AG04449 (cell line): ENCODE results near the gene SENP6.

DNA sequence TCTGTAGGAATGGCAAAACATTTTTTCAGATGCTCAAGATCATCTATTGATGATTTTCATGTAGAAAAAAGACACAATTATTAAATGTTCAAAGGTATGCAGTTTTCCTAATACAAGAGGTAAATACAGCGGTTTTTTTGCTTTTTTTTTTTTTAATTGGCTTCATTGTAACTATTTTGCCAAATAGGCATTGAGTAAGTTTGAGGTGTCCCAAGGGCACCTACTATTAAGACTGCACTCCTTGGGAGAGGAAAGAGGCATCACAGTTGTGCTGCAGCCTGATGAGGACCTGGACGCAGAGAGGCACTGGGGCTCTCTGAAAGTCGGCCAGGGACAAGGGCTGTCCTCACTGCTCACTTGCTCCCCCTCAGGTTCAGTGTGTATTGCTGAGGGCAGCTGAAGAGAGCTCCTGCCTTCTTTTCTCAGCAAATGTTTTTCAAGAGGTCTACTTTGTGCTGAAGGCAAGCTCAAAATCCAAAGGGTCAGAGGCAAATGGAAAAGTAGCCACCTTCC is 331.7 kb downstream of the RIMS1 start:
- RRBS: no CpG with 5 or more reads among the region's 3 CpGs

GRCh38 chr6:72638833-72639574 is 17.1 kb downstream of the KCNQ5 start:
- RRBS: no CpG with 5 or more reads among the region's 3 CpGs

DNA sequence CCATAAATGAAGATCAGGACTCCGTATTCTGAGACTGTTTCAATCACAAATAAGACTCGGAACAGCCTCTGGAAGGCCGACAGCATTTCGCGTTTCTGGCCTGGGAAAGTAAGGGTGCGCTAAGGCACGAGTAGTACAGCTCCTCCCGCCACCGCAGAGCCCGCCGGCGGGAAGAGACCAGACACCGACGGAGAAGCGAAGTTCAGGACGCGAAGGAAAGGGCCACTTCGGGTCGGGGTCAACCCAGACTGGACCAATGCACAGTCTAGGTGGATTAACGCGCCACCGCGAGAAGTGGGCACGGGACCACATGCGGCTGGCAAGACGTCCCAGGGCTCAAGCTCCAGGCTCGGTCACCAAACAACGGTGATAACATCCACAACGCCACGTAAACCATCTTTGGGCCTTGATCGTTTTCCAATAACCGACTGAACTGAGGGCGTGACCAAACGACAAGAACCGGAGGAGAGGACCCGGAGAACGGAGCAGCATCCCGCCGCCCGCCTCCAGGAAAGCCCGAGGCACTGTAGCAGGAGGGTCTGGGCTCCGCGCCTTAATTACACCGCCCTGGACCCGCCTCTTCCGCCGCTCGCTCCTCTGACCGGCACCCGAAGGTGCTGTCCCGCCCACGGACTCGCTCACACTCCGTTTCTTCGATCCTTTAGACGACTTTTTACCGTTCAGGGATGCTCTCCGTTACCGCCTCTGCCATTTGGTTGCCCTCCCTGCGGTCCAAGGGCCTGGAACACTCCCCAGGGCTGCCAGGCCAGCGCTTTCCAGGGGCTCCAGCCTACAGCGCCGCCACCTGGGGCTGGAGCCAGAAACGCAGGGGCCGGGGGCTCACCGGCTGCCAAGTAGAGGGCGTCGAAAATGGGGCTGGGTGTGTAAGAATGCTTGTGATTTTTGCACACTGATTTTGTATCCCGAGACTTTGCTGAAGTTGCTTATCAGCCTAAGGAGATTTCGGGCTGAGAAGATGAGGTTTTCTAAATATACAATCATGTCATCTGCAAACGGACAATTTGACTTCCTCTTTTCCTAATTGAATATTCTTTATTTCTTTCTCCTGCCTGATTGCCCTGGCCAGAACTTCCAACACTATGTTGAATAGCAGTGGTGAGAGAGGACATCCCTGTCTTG is 44.1 kb downstream of the DPPA5 start:
- RRBS: no CpG with 5 or more reads among the region's 71 CpGs

DNA sequence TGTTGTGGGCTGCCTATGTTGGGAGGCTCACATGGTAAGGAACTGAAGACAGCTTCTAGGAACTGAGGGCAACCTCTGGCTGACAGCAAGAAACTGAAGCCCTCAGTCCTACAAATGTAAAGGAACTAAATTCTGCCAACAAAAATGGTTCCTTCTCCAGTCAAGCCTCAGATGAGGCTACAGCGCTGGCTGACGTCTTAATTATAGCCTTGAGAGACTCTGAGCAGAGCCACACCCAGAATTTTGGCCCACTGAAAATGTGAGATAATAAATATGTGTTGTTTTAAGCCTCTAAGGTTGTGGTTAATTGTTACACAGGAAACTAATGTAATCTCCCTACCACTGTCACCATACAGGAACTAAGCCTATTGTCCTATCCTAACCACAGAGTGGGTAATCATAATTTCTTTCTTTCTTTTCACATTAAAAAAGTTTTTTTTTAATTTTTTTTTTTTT is 27.8 kb downstream of the DDX43 start:
- RRBS: no CpG with 5 or more reads among the region's 2 CpGs

GRCh38 chr6:73518735-73519467 is 1.9 kb downstream of the EEF1A1 start:
- RRBS: no CpG with 5 or more reads among the region's 10 CpGs

GRCh38 chr6:73585956-73586900 is 65.4 kb upstream of the EEF1A1 start:
- RRBS: no CpG with 5 or more reads among the region's 7 CpGs

GRCh38 chr6:73695145-73695456 is 902 bp upstream of the CD109 start:
- RRBS: no CpG with 5 or more reads among the region's 3 CpGs

- RRBS: no CpG with 5 or more reads among the region's 2 CpGs
These were observed 599.3 kb downstream of the COL12A1 start for GRCh38 chr6:74606598-74606853.

DNA sequence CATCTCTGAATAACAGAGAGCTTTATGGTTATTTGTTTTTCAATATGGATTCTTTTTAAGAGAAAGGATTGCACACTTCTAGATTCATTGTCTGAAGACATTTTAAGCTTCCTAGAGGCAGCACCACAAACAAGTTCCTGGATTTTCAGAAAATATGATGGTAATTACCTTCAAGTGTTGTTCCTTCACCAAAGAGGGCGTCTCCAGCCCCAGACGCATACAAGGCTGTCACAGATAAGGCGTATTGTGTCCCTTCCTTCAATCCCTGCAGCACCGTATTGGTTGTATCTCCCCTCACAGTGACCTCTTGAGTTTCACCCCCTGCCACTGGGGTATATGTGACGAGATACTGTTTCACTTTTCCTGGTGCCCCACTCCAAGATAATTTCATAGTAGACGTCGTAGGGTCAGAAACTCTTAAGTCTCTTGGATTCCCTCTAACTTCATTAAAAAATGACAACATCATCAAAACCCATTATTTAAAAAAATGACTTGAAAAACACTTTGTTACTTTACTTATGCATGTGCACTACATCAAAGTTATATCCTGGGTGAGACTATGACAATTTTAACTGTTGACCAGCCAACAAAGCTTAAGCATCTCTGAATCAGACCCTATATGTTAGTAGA is 30.9 kb downstream of the COL12A1 start:
- RRBS: no CpG with 5 or more reads among the region's 7 CpGs

DNA sequence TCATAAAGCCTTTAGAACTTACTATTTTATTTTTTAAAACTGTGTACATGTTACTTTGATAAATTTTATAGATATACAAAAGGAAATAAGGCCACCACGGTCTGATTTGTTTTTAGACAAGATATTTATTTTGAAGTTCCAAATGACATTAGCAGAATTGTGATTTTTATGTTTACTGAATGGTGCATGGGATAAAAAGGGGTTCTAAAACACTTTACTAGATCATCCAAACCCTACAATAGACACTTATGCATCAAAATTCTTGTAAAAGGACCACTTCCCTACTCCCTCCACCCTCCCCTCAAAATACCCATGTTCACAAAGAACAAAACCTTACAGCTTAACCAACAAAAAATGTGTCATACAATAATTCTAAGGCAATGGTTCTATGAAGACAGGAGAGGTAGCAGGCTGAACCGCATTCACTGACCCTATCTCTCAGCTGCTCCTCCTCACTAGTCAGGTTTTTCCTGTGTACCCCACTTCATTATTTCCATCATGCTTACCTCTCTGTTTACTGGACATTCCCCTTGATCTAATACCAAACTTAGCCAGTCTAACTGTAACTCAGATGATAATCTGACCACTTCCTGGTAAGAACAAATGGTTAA is 9.3 kb upstream of the COX7A2 start:
- RRBS: no CpG with 5 or more reads among the region's 2 CpGs

GRCh38 chr6:75349574-75350026 is 65.0 kb upstream of the TMEM30A start:
- RRBS: no CpG with 5 or more reads among the region's 19 CpGs

DNA sequence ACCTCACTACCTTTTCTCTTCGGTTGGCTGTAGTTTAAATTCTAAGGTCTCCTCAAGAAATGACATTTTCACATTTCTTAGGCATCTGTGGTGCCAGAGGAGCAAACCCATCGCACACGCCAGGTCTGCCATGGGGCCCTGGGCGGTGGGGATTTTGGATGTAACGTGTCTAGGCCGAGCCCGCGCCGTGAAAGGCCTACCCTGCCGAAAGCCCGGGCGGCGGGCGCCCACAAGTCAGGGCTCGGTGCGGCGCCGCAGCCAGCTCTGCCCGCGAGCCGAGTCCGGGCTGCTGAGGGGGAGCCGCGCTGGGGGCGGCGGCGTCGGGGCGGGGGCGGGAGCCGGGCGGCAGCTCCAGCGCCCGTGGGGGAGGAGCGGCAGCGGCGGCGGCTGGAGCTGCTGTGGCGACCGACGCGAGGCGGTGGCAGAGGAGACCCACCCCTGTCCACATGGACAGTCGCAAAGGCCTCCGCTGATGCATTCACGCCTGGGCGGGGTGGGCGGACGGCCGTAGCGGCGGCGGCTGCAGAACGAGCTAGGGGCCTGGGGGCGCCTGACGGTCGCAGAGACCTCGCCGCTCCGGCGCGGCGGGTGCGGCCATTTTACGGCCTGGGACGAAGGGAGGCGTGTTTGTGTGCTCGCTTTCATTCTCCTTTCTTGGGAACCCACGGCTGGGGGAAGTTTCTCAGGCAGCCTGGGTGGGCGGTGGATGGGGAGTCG is at the start of gene SENP6:
Gene SENP6 (plus strand): TSS at position 377 of the 717 bp plus-strand sequence.
- RRBS: 3% methylated on average over 21 of the region's 71 CpGs

DNA sequence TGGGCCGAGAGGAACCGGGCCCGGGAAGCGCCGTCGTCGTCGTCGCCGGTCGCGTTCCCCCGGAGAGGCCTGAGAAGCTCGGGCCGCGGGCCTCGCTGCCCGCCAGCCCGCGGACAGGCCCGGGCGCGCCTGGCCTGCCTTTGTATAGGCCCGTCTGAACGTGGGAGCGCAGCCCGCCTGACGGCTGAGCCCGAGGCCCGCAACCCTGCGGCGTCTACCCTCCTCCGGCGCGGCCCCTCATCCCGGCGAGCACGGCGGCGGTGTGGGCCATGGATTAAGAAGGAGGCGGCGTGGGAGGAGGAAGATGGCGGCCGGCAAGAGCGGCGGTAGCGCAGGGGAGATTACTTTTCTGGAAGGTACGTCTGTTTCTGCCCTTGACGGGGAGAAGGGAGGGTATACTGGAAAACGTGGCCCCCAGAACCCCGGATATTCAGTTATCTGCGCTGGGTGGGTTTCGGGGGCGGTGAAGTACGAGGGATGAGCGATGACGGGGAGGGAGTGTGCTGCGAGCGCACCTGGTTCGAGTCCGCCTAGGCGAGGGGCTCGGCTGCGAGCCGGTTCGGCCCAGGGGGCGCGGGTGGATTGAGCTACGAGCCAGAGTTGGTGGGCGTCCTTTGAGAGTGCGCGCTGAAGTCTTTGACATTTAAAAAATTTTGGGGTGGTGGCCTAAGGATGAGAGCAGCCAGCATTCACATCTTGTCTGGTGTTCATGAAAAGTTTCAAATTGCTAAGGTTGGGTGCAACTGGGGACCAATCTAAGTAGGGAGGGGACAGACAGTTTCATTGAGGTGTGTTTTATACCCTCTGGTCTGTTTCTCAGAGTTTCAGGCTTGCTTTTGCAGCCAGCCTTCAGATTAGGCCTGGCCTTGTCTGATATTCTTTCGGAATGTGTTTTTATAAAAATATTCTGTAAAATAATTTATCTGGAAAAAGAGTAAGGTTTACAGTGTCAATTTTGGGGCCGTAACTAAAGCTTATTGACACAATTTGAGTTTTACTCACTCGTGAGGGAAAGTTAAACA is 852 bp downstream of the SENP6 start:
- RRBS: 3% methylated on average over 28 of the region's 75 CpGs

- RRBS: 5% methylated on average over 16 of the region's 58 CpGs
These were observed 749 bp downstream of the HTR1B start for GRCh38 chr6:77462190-77463293.

DNA sequence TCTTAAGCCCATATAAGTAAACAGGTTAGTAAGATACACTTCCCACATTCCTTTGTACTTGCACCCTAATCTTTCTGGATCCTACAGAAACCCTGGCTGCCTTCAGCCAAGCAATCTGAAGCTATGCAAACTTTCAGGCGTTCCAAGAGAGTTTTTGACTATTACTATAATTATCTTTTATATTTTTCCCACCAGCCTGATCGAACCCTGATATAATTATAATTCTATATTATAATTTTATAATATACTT is 182.0 kb downstream of the MEI4 start:
- RRBS: no CpG with 5 or more reads among the region's 2 CpGs

GRCh38 chr6:78966569-78966993 is 99.2 kb downstream of the IRAK1BP1 start:
- RRBS: no CpG with 5 or more reads among the region's 4 CpGs

DNA sequence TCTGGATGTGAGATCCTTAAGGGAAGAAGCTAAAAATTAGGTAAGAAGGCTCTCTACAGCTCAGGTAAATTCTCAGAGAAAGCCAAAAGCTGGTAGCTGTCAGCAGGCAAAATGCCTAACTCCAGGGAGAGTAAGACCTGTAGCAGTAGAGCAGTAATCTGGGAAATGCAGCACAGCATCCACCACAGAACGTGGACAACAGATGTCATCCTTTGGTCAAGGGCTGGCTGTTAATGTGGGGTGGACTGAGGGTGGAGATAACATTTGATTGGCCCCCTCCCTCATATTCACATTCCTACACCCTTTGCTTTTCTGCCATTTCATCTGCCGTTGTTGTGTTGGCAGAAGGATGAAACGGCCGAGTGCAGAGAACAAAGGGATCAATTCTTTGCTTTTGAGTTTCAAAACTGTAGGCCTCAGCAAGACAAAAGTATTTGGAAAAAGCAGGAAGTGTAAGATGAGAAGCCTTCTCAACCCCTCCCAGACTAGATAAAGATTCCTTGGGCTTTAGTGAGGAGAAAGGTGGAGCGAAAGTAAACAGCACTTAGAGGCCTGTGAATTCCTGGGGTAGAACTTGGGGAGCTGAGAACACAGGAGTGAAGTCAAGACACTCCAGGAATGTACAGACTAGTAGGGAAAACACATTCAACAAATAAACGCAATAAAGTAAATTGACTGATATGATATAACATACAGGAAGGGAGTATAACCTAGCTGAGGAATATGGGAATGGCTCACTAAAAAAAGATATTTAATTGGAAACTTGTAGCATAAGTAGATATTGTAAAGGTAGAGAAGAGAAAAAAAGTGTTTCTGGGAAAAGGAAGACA is 74.3 kb upstream of the PHIP start:
- RRBS: no CpG with 5 or more reads among the region's 6 CpGs

DNA sequence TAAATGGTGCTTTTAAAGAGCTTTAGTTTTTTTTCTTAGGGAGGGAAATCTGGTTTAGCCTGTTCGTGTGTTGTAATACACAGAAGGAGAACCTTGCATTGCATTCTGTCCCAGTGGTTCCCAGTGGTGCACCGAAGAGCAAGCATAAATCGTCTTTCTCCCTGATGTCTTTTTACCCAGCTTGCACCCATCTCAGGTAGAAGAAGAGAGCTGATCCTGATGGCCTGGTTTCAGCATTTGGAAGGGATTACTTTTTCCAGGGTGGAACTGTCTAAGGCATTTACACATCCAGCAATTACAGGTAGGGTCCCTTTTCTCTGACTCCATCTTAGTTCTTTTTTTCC is 102.2 kb upstream of the PHIP start:
- RRBS: no CpG with 5 or more reads among the region's 3 CpGs

DNA sequence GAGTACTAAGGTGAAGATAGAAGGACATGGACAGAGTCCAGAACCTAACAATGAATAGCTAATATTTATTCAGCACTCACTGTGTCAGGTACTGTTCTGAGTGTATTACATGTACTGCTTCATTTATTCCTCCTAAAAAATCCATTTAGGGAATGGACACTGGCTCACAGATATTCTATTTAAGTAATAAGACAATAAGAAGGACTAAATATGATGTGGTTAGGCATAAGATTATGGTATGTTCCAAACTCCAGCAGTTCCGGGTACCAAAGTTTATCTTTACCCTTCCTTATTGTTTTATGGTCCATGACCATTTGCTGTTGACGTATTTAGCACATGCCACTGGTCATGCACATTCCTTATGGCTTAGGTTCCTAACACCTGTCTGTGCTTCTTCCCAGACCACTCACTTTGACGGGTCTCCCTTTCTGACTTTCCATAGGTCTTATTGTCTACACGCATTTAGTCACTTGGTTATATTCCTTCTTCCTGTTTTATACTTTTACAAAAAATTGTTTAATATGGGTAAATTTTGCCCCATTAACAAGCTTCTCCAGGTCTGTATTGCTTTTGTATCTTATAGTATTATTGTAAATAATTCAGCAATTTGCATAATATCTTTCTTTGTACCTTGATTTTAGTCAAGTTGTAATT is 20.5 kb downstream of the BCKDHB start:
- RRBS: no CpG with 5 or more reads among the region's 4 CpGs